Cardiac septum (tissue), 1 donor: ENCODE data around the gene F10.

GRCh38 chr13:112998536-112998853 lies 29.5 kb downstream of the MCF2L start:
- PRO-cap, result no peak

GRCh38 chr13:113000990-113002162 lies 32.4 kb downstream of the MCF2L start:
- PRO-cap, result no peak

DNA sequence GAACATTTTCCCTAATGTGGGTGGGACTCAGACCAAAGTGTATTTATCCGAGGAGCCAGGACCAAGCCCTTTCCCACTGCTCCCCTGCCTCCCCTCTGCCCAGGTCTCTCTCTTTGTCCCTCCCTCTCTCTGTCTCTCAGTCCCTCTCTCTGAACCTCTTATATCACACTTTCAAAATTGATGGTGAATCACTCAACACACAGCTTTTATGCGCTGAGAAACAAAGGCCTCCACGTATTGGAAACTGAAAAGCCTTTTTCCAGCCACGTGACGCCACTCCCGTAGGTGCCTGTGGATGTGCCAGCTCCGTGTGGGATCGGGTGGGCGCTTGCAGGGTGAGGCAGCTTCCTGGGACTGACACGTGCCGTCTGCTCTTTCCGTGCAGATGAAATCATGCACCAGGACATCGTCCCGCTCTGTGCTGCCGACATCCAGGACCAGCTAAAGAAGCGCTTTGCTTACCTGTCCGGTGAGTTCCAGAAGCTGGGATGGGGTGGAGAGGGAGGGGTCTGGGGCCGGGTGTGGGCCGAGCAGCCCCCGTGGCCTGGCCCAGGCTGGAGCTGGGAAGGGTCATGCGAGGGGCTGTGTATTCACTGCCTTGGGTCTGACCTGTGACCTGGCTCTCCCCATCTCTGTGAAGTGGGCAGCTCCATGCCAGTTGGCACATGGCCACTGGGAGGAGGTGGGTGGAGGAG lies 45.5 kb downstream of the MCF2L start:
- PRO-cap, result no peak

- PRO-cap, result bidirectional peak, plus-strand start at chr13:113122810, minus-strand start at chr13:113122660
These were observed at the start of gene F10 for GRCh38 chr13:113122109-113122989. Gene F10, plus strand, starts transcription at chr13:113122799.

GRCh38 chr13:113141535-113142002 lies 16.9 kb upstream of the PROZ start:
- PRO-cap, result unidirectional peak, minus-strand start at chr13:113141714

- PRO-cap, result no peak
These were observed 297 bp upstream of the CUL4A start for GRCh38 chr13:113209210-113209422.

DNA sequence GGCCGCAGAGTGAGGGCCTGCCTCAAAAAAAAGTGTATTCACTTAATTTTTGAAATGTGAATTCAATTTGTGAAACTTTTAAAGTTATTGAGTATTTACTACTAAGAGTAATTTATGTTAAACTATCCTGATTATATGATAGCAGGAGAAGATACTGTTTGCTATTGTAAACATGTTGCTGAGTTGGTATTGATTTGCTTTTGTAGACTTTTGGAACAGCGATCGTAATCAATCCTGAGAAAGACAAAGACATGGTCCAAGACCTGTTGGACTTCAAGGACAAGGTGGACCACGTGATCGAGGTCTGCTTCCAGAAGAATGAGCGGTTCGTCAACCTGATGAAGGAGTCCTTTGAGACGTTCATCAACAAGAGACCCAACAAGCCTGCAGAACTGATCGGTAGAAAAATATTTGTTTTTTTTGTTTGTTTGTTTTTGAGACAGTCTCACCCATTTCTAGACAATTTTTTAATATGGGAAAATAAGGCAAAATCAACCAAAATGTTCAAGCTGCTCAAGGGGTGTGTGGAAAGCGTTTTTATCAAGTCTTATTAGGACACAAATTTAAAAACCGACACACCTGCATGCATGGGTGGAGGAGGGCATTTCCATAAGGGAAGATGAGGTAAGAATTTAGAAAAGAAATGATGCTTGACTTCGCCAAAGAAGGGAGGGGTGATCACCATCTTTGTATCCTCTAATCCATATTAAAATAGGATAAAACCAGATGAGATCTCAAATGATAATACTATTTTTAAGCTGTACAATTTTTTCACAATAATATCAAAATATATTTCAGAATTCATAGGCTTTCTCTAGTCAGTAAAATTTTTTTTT lies 33.6 kb downstream of the CUL4A start:
- PRO-cap, result no peak

DNA sequence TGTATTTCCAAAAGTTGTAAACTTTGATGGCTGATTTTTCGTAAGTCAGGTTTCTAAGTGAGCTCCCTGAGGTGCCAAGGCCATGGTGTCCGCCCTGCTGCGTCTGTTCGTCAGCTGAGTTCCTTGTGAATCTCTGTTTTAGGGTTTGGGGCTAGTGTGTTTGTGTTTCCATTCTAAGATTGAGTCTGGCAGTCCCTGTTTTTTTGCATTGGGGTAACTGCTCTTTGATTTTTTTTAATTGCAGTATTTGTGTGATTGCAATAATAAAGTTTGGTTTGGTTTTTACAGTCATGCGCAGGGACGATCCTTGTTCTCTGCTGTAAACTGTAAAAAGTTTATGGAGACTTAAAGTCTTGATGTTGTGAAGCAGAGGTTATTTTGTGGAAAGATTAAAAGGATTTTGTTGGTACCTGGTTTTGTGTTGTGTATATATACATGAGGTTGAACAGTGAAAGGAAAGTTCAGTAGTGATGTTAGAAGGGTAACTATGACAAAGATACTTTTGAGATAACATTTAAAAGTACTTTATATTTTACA lies 32.8 kb upstream of the LAMP1 start:
- PRO-cap, result no peak

DNA sequence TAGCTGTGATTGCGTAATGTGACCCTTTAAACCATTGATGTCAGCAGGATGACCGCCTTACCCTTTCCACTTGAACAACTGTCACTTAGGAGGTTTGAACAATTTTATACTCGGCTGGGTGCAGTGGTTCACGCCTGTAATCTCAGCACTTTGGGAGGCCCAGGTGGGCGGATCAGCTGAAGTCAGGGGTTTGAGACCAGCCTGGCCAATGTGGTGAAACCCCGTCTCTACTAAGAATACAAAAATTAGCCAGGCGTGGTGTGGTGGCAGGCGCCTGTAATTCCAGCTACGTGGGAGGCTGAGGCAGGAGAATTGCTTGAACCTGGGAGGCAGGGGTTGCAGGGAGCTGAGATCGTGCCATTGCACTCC lies 3.0 kb downstream of the LAMP1 start:
- PRO-cap, result no peak

GRCh38 chr13:113319165-113319981 lies 22.3 kb downstream of the LAMP1 start:
- PRO-cap, result no peak

- PRO-cap, result no peak
These were observed 1.1 kb upstream of the GRTP1 start for GRCh38 chr13:113364896-113365487.

DNA sequence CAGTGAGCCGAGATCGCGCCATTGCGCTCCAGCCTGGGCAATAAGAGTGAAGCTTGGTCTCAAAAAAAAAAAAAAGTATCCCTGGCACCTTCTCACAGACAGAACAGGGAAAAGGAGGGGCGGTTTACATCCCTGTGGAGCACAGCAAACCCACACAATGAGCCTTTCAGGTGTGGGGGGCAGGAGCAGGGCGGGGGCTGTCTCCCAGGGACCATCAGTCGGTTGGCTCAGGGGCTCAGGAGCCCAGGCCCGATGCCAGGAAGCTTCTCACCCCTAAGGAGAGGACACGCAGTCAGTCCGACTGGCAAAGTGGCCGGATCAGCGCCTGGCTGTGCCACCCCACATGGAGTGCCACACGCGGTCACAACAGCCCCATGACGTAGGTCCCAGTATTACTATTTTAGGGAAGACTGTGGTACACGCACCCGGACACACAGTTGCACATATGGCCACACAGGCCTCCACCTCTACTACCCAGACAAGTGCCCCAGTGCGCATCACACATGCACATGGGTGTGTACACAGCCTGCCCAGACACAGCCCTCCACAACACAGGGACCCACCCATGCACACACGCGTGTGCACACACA lies 29.2 kb upstream of the GRTP1 start:
- PRO-cap, result no peak

- PRO-cap, result unidirectional peak, minus-strand start at chr13:113394081
These were observed 30.1 kb upstream of the GRTP1 start for GRCh38 chr13:113393811-113394566.

GRCh38 chr13:113437368-113438106 lies 15.8 kb downstream of the ADPRHL1 start:
- PRO-cap, result no peak

- PRO-cap, result no peak
These were observed 15.3 kb upstream of the ADPRHL1 start for GRCh38 chr13:113468453-113469029.

DNA sequence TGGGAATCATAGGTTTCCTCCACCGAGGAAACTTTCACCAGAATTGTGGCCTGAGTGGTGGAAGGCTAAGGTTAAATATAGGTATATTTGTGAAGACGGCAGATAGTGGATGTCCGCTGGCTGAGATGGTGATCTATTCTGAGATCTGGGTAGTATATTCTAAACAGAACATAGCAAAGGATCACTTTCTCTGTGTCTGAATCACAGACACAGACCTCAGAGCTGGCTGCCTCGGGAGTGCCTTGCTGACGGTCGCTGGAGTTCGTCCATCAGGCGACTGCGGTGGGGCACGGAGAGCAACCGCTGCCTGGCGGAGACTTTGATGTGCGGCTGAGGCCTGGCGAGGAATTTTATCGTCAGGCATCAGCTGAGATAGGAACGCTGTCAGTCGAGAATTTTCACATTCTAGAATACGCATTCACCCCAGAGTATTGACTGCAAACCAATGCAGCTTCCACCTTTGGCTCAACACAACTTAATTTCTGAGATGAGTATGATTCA lies 42.6 kb downstream of the TMCO3 start:
- PRO-cap, result no peak

GRCh38 chr13:113548033-113548752 lies 36.4 kb upstream of the TFDP1 start:
- PRO-cap, result no peak

- PRO-cap, result no peak
These were observed 18.4 kb downstream of the TMEM255B start for GRCh38 chr13:113777518-113777795.

GRCh38 chr13:113786739-113787059 lies 27.7 kb downstream of the TMEM255B start:
- PRO-cap, result no peak

DNA sequence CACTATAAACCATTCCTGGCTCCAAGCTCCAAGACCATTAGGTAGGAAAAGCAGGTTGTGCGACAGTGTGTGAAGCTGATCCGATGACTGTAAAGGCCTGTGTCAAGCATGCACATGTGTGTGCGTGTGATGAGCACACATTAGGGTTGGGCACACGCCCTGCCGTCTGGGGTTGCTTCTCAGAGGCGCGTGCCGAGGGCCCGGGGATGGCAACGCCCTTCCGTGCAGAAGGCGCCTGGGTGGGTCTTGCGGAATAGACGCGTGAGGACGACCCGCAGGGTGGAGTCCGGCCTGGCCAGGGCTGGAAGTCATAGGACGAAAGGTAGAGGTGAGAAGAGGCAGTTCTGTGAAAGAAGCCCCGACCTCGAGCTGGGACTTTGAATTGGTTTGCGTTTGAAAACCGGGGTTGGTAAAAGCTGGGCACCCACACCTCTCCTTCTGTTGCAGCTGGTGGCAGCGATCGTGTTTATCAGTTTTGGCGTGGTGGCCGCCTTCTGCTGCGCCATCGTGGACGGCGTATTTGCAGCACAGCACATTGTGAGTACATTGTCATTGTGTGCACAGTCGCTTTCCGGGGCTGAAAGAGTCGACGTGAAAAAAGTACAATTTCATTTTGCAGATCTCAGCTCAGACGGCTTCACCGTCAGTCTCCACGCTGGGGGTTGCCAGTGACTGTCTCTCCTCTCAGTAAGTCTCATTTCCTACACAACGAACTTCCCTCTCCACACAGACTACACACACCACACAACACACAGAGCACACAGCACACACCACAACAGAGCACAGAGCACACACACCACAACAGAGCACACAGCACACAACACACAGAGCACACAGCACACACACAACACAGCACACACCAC lies 35.9 kb downstream of the TMEM255B start:
- PRO-cap, result no peak